SK-N-SH (cell line): ENCODE measurements around a stretch of chr10.

- RRBS, result no CpG with 5 or more reads among the region's 4 CpGs
CAGE:
- cytosol, long polyA plus RNA, result no peak
- long polyA plus RNA, result no peak
- nucleus, long polyA plus RNA, result no peak
These were observed 485.3 kb upstream of the KLF6 start for GRCh38 chr10:4270243-4270678.

DNA sequence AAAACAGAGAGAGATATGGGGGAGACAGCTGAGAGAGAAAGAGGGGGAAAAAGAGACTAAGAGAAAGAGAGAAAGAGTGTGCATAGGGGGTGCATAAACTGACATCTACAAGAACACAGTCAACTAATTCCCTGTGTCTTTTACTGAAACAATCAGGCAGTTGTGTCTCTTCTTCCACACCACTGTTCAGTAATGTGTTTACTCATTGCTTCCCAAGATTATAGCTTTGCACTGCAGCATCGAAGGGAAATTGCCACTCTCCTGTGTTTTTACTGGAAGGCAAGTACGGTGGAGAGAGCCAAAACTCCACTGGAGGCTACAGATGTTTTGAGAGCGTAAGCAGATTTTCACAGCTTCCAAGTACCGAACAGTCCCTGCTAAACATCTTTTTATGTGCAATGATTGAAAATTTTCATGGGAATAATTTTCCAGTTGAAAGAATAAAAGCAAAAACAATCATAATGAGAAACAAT, 510.5 kb upstream of the AKR1E2 start:
- RRBS, result no CpG with 5 or more reads among the region's 4 CpGs
CAGE:
- cytosol, long polyA plus RNA, result no peak
- long polyA plus RNA, result no peak
- nucleus, long polyA plus RNA, result no peak

- RRBS, result no CpG with 5 or more reads among the region's 20 CpGs
CAGE:
- cytosol, long polyA plus RNA, result no peak
- long polyA plus RNA, result no peak
- nucleus, long polyA plus RNA, result no peak
These were observed 311.4 kb upstream of the AKR1E2 start for GRCh38 chr10:4514418-4515150.

DNA sequence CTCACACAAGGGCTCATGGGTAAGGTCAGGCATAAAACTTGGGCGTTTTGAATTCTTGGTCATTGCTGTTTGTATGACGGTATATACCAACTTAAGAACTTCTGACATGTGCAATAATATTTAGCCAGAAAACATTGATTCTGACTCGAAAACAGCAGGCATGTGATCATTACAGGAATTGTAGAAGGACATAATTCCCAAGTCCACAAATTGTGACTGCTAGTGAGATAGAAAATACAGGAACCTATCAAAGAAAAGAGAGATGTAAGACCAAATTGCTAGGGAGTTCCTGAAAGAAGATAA, 202.5 kb upstream of the AKR1E2 start:
- RRBS, result no CpG with 5 or more reads among the region's 3 CpGs
CAGE:
- cytosol, long polyA plus RNA, result no peak
- long polyA plus RNA, result no peak
- nucleus, long polyA plus RNA, result no peak

DNA sequence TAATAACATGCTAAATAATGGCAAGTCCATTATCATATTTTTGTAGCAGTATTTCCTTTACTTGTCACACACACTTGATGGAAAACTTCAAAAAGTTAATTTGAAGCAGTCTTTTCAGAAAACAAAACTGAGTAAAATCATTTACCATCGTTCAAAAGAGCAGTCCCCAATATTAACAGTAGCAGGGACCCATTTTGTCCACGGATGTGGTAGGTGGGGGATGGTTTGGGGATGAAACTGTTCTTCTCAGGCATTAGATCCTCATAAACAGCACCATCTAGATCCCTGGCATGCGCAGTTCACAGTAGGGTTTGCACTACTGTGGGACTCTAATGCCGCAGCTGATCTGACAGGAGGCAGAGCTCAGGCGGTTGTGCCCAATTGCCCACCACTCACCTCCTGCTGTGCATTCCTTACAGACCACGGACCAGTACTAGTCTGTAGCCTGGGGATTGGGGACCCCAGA, 163.5 kb upstream of the AKR1E2 start:
- RRBS, result no CpG with 5 or more reads among the region's 6 CpGs
CAGE:
- cytosol, long polyA plus RNA, result no peak
- long polyA plus RNA, result no peak
- nucleus, long polyA plus RNA, result no peak

GRCh38 chr10:4685533-4686000, 140.4 kb upstream of the AKR1E2 start:
- RRBS, result no CpG with 5 or more reads among the region's 3 CpGs
CAGE:
- cytosol, long polyA plus RNA, result no peak
- long polyA plus RNA, result no peak
- nucleus, long polyA plus RNA, result no peak

- RRBS, result no CpG with 5 or more reads among the region's 2 CpGs
CAGE:
- cytosol, long polyA plus RNA, result no peak
- long polyA plus RNA, result no peak
- nucleus, long polyA plus RNA, result no peak
These were observed 100.1 kb upstream of the AKR1E2 start for GRCh38 chr10:4725712-4726473.

DNA sequence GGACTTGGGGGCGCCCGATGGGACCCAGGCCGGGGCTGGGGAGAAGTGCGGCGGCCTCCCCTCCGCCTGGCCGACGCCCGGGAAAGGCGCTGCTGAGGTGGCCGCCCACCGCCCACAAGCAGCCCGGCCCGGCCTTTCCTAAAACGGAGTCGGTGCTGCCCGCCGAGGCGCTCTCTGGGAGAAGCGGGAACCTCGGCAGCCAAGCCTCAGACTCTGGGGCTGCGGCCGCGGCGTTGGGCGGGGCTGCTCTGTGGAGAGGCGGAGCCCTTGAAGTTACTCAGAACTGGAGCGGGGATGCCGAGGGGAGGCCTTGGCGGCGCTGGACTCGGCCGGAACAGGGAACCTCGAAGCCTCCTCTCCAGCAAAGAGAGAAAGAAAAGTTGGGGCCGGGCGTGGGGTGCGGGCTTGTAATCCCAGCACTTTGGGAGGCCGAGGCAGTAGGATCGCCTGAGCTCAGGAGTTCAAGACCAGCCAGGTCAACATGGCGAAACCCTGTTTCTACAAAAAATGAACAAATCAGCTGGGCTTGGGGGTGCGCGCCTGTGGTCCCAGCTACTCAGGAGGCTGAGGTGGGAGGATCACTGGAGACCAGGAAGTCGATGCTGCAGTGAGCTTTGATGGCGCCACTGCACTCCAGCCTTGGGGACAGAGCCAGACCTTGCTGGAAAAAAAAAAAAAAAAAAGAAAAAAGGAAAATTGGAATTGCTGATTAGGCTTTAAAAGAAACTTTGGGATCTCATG, 574 bp downstream of the AKR1E2 start:
- RRBS, result 2% methylated on average over 13 of the region's 44 CpGs
CAGE:
- cytosol, long polyA plus RNA, result no peak
- long polyA plus RNA, result no peak
- nucleus, long polyA plus RNA, result no peak

DNA sequence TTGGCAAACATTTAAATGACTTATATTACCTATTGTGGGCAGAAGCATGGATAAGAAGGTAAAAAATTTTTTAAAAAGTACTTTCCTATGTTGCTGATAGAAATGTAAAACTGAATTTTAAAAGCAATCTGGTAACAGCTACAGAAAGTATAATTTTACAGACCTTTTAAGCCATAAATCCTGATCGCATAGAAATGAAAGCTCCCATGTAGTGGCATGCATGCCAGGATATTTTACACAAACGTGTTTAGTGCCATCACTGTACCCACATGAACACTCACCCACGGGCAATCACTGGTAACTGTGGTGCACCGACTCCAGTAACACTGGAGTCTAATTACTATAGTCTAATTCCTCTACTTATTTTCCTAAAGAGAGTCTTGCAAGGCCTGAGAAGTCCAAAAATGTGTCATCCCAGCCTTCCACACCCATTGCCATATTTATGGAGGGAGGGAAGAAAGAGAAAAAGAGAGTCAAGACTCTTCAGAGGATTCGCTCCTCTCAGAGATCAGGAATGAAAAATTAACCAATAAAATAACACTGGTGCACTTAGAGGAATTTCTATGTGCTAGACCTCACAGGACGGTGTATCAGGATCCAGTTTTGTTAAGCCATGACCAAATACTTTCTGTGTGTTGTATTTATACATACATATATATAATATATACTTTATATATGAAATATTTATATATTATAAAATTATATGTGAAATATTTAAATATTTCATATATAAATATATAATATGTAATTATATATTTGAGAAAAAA, 48.9 kb upstream of the AKR1C1 start:
- RRBS, result no CpG with 5 or more reads among the region's 6 CpGs
CAGE:
- cytosol, long polyA plus RNA, result no peak
- long polyA plus RNA, result no peak
- nucleus, long polyA plus RNA, result no peak

DNA sequence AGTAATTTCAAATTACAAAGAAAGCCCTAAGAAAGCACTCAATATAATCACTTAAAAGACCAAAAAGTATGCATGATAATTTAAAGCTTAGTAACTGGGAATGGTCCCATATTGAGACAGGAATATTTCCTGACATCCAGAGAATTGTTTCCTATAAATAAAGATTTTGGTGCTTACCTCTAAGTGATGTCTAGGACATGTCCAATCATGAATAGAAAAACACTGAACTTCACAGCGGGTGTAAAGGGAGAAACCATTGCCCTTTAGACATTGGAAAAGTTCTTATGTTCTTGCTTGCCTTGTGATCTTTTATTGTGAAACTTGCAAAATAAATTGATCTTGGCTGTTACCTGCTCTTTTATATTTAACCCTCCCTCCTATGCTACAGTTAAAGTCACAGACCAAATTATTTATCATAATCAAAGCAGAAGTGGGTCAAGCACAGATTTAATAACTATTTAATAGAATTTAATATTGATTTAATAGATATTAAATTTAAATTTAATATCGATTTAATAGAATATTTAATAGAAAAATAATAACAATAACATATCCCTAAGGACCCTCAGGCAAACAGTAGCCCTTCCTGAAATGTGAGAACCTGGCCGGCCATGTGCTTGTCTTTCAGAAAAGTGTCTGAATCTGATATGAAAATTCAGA, 47.1 kb upstream of the AKR1C1 start:
- RRBS, result no CpG with 5 or more reads among the region's 3 CpGs
CAGE:
- cytosol, long polyA plus RNA, result no peak
- long polyA plus RNA, result no peak
- nucleus, long polyA plus RNA, result no peak

GRCh38 chr10:5043676-5044307, 40.1 kb upstream of the AKR1C2 start:
- RRBS, result no CpG with 5 or more reads among the region's 3 CpGs
CAGE:
- cytosol, long polyA plus RNA, result no peak
- long polyA plus RNA, result no peak
- nucleus, long polyA plus RNA, result no peak

DNA sequence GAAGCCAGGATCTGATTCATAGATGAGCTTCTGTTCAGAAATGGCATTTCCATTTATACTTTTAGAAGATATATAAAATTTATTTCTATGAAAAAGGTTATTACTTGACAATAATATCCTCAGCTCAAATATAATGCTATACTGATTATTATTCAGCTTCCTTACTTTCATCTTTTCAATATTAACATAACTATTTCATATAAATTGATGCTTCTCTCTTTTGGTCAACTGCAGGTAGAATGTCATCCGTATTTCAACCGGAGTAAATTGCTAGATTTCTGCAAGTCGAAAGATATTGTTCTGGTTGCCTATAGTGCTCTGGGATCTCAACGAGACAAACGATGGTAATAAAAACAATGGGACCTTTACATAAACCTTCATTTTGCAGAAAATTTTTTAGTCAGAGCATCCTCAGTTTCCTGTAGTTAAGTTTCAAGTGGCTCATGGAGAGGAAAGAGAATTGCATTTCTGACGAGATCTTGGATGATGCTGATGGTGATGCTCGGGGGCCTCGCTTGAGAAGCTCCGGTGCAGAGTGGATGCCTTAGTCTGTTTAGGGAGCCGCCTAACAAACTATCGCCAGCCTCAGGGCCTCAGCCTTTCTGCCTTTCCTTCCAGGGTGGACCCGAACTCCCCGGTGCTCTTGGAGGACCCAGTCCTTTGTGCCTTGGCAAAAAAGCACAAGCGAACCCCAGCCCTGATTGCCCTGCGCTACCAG, 7.8 kb downstream of the AKR1C3 start:
- RRBS, result no CpG with 5 or more reads among the region's 15 CpGs
CAGE:
- cytosol, long polyA plus RNA, result no peak
- long polyA plus RNA, result no peak
- nucleus, long polyA plus RNA, result no peak

DNA sequence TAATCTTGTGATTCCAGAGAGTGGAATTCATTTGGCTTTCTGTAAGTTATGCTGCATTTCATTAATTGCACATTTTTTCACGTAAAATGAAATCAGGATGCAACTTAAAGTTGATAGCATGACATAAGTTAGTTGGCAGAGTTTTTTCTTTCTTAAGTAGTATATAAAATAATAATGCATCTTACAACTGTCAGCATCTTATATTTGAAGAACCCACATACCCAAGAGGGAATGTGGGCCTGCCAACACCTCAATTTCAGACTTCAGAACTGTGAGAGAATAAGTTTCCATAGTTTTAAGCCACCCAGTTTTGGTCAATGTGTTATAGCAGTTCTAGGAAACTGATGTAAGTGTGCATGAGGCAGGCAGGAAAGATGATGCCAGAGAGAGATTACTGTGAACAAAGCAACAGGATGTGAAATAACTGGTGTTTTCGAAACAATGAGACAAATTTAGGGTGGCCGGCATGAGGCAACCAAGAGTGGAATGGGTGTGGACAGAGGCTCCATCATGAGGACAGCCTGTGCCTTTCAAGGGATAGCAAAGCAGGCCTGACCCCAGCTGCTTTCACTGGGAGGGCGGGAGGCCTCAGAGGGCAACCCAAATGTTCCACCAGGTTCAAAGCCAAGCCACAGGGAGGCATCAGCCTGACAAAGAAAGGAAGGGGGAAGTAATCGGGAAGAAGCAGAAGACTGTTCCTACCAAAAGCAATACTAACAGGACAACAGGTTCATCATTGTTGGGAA, 67.4 kb upstream of the UCN3 start:
- RRBS, result no CpG with 5 or more reads among the region's 5 CpGs
CAGE:
- cytosol, long polyA plus RNA, result no peak
- long polyA plus RNA, result no peak
- nucleus, long polyA plus RNA, result no peak

DNA sequence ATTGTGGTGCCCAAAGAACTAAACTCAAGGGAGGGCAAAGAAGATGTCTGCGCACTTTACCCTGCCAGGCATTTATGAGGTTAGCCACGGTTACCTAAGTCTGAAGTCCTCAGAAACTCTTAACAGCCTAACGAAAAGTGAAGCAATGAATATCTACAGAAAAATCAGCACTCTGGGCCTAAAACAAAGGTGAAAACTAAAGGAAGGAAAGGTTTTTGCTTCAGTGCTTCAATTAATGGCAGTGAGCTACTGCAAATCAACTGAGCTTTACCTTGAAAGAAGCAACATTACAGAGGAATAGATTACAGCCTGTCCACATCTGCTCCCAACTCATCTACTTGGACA, 347 bp downstream of the TUBAL3 start:
- RRBS, result no CpG with 5 or more reads among the region's 3 CpGs
CAGE:
- cytosol, long polyA plus RNA, result no peak
- long polyA plus RNA, result no peak
- nucleus, long polyA plus RNA, result no peak

DNA sequence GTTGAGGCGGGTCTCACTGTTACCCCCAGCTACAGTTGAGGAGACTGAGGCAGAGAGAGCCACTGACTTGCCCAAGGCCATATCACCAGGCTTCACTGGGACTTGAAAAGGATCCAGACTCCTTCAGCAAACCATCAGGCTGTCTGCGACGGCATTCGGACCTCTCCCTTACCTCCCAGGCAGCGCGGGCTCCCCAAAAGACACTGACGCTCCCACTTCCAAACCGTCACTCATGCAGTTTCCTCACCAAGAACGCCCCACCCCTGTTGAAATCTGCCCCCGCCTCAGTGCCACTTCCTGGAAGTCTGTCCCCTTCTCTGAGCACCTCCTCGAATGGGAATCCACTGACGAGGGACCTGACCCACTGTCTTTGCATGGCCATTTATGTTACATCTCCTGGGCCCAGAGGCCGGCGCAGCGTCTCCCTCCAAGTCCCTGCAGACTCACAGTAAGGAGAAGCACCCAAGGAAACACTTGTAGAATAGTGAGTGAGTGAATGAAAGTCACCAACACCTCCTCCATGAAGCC, 11.9 kb downstream of the CALML5 start:
- RRBS, result no CpG with 5 or more reads among the region's 15 CpGs
CAGE:
- cytosol, long polyA plus RNA, result no peak
- long polyA plus RNA, result no peak
- nucleus, long polyA plus RNA, result no peak

DNA sequence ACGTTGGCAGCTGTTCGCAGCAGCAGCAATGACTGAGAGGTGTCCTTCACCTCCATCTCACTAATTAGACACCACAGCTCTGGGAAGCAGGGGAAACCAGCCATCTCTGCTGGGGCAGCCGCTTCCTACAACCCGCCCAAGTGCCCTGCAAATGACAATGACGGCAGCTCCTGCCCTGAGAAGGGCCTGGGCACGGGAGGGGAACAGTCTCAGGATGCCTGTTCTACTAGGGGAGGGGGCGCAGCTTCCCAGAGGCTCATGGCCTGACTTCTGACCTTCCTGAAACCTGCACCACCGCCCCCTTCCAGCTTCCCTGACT, 62.3 kb downstream of the CALML3 start:
- RRBS, result no CpG with 5 or more reads among the region's 8 CpGs
CAGE:
- cytosol, long polyA plus RNA, result no peak
- long polyA plus RNA, result no peak
- nucleus, long polyA plus RNA, result no peak

- RRBS, result no CpG with 5 or more reads among the region's 2 CpGs
CAGE:
- cytosol, long polyA plus RNA, result no peak
- long polyA plus RNA, result no peak
- nucleus, long polyA plus RNA, result no peak
These were observed 57.3 kb downstream of the ASB13 start for GRCh38 chr10:5609145-5609539.

DNA sequence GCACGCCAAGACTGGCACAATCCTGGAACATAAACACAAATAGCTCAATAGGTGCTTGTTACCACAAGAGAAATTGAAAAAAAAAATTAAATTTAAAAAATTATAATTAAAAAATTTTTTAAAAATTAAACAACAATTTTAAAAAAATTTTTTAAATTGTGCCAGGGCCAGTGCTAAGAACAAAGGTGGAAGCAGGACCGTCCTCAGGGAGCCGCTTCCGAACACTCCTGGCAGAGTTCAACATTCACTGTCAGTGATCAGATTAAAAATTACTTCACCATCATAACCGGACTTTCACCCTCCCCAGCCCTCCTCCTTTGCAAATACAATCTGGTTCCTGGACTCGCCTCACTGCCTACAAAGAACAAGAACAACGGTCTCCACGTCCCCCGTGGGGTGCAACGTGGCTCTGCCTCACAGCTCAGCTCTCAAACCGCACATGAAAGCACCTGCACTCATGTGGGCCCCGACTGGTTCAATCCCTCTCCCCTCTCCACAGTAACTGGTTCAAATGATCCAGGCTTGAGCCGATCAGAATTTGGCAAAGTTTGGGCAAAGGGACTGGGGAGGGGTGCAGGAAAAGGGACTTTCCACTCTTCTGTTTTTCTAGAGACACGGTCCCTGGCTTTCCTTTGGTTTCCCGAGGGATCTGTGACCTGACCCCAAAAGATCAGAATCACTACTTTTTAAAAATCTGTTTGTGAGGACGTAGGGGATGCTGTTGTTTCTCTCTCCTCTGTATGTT, 21.1 kb downstream of the ASB13 start:
- RRBS, result no CpG with 5 or more reads among the region's 16 CpGs
CAGE:
- cytosol, long polyA plus RNA, result no peak
- long polyA plus RNA, result no peak
- nucleus, long polyA plus RNA, result no peak

DNA sequence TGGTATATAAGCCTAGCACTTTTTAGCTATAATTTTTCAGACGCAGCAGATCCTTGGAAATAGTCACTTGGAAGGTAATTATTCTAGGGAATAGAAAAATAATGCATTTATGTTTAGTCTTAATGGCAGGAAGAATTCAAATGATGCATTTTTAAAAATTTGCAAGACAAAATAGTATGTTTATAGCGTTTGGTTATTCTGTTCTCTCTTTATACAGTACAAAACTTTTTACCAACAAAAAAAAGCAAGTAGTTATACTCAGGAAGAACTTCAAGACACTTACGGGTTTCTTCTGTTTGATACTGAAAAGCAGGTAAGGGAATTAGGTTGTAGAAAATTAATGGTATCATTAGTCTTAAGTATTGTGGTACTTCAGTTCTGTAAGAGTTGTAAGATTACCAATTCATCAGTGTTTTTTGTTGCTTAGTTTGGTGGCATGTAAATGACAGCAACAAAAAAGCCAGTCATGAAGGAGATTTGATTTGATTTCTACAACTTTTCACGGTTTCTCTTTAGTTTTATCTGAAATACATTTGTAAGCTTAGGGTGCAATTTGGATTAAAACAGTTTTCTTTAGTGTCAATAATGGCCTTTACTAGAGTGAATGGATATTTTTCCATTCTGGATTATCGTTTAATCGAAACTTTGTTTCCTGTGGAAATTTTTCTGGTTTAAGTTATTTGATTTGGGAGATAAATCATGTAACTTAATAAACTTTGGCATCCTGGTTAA, 28.1 kb downstream of the TASOR2 start:
- RRBS, result no CpG with 5 or more reads among the region's 6 CpGs
CAGE:
- cytosol, long polyA plus RNA, result no peak
- long polyA plus RNA, result no peak
- nucleus, long polyA plus RNA, result no peak

GRCh38 chr10:5759962-5761015, 52.9 kb downstream of the GDI2 start:
- RRBS, result no CpG with 5 or more reads among the region's 13 CpGs
CAGE:
- cytosol, long polyA plus RNA, result no peak
- long polyA plus RNA, result no peak
- nucleus, long polyA plus RNA, result no peak